Measurements from ENCODE around the genes TUBGCP3, F7, PROZ and PCID2.

GRCh38 chr13:112528705-112529453 lies 59.1 kb downstream of the TUBGCP3 start:
- PRO-cap, result no peak

GRCh38 chr13:112587179-112588403 lies at the start of gene TUBGCP3:
TSS of gene TUBGCP3 (minus strand) at chr13:112588153.
- PRO-cap, result bidirectional peak, plus-strand start at chr13:112587671, minus-strand start at chr13:112587568; bidirectional peak, plus-strand start at chr13:112588238, minus-strand start at chr13:112588185

DNA sequence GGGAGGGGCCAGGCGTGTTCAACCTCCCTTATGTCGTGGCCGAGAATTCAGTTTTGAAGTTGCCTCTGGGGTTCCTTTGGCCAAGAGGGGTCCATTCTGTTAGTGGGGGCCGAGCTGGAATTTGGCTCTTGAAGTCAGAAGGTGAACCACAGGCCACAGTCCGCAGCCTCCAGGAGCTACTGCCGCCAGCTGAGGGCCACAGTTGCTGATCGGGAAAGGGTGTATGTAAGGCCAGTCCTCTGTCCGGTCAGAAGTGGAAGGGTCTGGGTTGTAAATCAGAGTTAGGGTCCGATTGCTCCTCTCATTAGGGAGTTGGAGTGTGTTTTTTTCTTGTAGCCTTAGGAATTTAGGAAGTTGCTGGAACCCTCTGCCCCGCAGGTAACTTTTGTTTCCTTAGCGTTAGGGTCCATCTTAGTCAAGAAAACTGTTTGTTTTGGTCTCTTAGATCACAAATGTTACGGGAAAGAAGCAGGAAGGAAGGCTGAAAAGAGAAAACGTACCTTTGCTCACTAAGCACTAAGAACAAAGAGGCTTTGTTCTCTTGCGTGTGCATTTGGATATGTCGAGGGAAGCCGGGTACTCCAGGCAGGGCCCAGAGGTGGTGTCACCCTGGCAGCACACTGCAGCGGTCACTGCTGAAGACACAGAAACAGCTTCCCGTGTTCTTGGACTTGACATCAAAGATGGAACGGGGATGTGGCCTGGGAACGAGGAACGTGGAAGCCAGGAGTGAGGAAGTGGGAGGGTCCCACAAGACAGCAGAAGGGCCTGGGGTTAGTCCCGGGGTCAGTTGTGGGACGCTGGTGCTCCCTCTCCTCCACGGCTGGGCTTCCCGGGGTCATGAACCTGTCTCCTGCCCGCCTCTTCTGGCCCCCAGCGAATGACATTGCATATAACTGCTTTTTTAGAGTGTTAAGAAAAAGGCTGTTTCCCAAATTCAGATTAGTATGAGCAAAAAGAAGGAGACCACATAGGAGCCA lies 31.3 kb downstream of the ATP11A start:
- PRO-cap, result no peak

DNA sequence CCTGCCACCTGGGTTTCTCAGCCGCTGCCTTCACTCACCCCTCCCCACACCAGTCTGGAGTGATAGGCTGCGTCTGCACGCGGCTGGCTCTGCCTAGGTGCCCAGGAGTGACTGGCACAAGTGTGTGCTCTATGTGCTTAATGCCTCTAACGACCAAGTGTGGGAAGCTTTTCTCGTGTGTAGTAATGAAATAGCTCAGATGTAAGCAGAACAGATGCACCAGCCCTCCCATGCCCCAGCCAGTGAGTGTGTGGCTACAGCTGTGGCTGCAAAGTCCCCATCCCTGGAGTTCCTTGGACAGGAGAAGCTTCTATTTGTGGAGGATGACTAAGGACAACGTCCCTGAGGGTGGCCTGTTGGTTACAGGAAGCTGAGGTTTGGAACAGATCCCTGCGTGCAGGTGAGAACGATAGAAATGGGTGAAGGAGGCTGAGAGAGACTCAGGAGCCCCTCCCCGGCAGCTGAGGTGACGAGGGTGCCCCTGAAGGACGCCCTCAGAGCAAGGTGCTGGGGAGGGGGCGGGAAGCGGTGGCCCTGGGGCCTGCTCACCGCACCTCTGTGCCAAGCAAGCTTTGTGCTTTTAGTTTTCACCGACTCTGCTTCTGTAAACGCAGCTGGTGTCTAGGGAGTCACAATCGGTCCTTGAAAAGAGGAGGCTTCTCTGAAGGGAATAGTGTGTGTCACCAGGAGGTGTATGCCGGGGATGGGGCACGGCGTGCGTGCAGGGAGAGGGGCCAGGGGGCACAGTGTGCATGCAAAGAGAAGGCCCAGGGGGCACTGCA lies 35.8 kb downstream of the ATP11A start:
- PRO-cap, result no peak

GRCh38 chr13:112873200-112874170 lies 95.5 kb upstream of the MCF2L start:
- PRO-cap, result no peak

DNA sequence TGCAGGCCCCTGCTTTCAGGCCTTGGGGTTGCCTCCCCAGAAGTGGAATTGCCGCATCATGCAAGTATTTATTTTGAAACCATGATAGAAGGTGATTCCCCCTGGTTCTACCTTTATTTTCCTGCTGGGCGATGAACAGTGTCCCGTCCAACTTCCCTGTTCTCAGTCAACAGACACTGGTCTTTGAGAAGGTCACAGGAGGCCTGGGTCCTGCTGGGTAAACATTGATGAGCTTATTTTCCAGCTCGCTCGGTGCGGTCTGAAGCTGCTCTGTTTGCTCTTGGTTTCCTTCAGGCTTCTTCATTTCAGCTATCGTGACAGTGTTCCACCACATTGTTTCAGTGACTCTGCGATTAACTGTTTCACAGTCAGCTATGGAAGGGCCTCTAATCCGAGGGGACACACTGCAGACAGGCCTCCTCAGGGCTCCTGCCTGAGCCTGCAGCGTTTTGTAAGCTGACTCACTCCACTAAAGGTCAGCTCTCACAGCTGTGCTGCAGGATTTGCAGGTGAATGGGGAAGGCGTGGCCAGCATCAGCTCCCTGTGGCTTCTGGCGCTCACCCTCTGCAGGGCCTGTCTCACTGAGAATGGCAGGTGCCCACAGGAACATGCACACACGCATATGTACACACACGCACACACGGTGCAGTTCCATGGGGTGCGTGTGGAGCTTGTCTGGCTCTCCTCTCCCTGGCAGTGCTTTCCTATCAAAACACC lies 63.0 kb upstream of the MCF2L start:
- PRO-cap, result no peak

DNA sequence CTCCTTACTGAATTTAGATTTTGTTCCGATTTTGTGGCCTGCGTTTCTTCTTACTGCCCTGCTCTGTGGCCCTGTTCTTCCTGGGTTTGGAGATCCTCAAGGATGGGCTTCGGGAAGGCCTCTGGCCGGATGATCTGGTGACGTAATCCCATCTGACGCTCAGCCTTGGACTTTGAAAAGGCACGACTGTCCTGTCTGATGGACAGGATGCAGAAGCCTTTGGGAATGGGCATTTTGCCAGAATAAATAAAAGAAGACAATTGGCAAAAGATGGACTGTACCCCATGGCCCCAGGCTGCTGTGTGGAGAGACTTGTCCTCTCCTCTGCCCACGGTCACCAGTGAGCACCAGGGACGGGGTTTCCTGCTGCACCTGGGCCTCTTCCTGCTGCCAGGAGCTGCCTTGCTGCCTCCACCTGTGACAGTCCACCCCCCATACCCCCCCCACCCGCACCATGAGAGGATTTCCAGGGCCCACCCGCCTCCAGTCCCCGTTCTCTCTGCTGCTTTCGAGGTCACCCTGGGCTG lies 40.7 kb downstream of the MCF2L start:
- PRO-cap, result no peak

DNA sequence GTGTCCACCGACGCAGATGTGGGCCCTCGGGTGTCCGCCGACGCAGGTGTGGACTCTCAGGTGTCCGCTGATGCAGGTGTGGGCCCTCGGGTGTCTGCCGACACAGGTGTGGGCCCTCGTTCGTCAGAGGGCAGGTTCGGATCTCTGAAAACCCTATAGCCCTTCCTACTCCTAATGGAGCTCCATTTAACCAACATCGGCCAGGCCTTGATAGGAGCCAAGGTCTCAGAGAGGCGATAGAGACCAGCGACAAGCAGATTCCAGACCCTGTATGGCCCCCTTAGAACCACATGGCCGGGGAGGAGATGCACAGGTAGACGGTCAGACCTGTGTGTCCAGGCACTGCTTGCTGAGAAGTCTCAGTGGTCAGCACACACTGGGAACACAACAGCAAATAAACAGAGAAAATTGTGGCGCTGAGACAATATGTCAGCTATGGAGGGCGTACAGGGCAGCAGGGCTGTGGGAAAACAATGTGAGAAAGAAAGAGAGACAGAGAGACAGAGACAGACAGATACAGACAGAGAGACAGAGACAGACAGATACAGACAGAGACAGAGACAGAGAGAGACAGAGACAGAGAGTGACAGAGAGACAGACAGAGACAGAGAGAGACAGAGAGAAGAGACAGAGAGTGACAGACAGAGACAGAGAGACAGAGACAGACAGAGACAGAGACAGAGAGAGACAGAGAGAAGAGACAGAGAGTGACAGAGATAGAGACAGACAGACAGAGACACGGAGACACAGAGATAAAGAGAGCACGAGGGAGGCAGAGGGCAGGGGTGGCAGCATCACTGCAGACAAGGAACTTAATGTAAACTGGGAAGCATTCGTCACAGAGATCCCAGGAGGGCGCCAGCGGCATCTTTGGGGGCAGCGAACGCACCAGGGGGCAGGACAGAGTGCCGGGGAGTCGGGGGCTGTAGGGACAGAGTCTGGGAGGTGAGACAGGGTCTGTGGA lies 61.8 kb downstream of the MCF2L start:
- PRO-cap, result no peak

- PRO-cap, result unidirectional peak, plus-strand start at chr13:113105791
These were observed at the start of gene F7 for GRCh38 chr13:113105544-113105944. TSS of gene F7 (plus strand) at chr13:113105791.

DNA sequence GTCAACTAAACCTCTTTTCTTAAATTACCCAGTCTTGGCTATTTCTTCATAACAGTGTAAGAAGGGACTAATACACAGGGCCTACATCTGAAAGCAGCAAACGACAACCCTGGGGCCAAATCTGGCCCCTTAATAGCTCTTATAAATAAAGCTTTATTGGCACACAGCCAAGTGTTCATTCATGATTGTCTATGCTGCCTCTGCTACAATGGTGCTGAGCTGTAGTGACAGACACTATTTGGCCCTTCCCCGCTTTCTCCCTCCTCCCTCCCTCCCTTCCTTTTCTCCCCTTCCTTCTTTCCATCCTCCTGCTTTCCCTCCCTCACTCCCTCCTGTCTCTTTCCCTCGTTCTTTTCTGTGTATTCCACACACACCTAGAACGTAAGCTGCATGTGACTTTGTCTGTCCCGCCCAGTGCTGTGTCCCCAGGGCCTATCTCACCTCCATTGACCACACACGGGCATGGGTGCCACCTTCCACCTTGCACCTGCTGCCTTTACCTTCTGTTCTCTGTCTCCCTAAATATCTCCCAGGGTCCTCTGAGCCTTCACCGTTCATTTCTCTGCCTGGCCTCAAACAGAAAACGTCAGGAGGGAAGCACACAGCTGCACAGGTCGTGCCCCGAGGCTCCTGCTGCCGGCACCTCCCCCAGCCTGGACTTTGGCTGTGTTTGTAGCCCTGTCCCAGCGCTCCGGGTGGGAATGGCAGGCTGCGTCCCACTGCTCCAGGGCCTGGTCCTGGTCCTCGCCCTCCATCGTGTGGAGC lies at the start of gene PROZ:
PROZ (plus strand) TSS at position 689 of the 765 bp plus-strand sequence.
- PRO-cap, result no peak

DNA sequence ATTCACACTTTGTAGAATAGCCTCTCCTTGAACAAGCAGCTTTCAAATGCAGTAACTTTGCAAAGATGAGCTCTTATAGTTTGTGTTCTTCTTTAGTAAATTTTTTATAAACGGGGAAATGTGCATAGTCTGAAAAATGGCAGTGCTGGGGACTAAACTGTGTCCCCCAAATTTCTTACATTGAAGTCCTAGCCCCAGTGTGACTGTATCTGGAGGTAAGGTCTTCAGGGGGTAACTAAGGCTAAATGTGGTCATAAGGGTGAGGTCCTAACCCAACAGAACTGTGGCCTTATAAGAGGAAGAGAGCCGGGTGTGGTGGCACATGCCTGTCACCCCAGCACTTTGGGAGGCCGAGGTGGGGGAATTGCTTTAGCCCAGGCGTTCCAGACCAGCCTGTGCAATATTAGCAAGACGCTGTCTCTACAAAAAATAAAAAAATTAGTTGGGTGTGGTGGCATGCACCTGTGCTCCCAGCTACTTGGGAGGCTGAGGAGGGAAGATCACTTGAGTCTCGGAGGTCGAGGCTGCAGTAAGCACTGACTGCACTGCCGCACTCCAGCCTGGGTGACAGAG lies 17.8 kb downstream of the PROZ start:
- PRO-cap, result no peak

DNA sequence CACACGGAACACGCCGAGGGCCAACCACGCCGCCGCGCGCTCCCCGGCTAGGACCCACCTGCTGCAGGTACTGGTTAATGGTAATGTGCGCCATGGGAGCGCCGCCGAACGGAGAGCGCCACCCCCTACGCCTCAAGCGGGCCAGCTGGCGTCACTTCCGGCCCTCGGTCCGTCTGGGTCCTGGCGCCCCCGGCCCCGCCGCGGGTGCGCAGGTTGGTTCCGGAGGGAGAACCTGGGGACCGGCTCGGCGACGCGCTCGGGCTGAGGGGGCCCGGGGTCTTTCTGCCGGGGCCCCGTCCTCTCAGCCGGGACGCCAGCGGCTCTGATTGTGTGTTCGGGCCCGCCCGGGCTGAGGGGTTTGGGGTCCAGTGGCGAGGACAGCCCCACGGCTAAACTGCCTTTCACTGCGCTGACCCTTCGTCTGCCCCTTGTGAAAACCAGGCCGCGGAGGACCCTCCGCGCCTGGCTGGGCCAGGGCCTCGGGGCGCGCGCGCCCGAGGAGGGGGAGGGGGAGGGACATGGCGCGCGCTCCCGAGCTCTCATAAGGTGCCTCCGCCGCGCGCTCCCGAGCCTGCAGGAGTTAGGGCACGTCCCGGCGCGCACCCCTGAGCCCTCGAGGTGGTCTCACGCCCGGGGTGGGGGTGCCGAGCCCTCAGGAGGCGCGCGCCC lies at the start of gene PCID2:
PCID2 (minus strand) TSS at position 129 of the 669 bp plus-strand sequence.
- PRO-cap, result bidirectional peak, plus-strand start at position 224 of the sequence, minus-strand start at position 56 of the sequence; bidirectional peak, plus-strand start at position 568 of the sequence, minus-strand start at position 423 of the sequence

DNA sequence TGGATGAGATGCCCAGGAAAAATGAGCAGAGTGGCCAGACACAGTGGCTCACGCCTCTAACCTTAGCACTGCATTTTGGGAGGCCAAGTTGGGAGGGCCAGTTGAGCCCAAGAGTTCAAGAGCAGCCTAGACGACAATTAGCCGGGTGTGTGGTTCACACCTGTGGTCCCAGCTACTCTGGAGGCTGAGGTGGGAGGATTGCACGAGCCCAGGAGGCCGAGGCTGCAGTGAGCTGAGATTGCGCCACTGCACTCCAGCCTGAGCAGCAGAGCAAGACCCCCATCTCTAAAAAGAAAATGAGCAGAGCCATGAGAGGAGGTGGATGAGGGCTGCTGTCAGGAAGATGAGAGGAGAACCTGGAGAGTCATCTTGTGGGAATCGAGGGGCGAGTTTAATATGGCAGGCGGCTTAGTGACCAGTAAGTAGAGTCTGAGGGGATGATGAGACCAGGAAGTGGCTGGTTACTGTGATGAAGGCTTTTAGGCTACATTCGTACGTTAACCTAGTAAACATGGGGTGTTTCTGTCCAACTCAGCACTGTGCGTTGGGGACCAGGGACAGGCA lies 13.3 kb downstream of the CUL4A start:
- PRO-cap, result no peak

DNA sequence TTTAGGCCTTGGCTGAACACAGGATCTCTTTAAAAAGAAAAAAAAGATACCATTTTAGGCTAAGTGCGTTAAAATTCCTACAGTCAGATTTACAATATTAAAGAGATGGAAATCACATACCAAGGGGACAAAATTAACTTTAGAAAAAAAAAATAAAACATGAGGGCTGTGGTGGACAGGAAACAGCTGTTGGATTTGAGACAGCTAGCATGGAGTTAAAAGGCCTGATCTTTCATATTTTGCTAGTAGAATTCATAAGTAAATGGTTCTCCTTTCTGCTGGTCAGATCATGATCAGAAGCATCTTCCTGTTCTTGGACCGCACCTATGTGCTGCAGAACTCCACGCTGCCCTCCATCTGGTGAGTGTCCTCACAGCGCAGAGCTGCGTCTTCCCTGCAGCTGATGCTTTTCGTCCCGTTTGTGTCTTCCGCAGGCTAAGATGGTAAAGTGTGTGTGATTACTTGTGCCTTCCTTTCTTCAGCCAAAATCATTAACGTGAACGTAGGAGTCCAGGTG lies 19.8 kb downstream of the CUL4A start:
- PRO-cap, result no peak

GRCh38 chr13:113232543-113233474 lies 23.4 kb downstream of the CUL4A start:
- PRO-cap, result no peak

- PRO-cap, result no peak
These were observed 23.4 kb upstream of the LAMP1 start for GRCh38 chr13:113273508-113274116.

- PRO-cap, result no peak
These were observed 16.4 kb downstream of the LAMP1 start for GRCh38 chr13:113313359-113313949.

GRCh38 chr13:113364896-113365487 lies 1.1 kb upstream of the GRTP1 start:
- PRO-cap, result no peak

GRCh38 chr13:113398854-113399570 lies 35.1 kb upstream of the GRTP1 start:
- PRO-cap, result no peak

DNA sequence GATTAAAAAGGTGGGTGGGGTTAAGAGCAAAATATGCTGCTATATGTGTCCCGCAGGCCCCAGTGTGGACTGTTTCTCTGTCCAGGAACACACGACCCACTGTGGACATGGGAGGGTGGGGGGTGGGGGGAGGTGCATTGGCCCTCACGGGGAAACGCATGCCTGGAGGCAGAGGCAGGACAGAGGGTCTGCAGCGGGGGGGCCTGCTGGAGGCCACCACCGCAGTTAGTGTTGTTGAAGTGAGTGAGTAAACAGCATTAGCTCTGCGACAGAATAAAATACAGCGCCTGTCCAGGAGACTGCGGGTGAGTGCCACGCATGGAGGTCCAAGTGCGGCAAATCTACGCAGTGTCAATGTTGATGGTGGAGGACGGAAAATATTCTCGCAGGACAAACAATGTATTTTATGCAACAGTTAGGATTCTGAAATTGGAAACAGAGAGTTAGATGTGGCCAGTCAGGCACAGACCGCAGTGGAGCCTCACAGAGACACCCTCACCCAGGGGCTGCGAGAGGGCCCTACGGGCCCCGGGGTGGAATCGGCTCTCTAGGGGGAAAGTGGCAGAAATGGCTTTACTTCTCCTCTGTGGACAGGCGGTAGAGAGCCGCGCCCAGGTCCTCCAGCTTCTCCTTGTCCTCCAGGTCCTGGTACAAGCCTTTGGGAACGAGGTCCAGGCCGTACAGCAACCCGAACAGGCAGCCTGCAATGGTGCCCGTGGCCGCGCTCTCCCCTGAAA lies 30.9 kb downstream of the ADPRHL1 start:
- PRO-cap, result no peak